Adrenal gland (tissue), 7 donors: Measurements from ENCODE around the genes SMIM22, ALG1 and RBFOX1.

GRCh38 chr16:4677891-4678641, 15.3 kb upstream of the NUDT16L1 start:
- PRO-cap, 3 experiments = peak in 1 of 3 experiments; most common plus-strand start chr16:4678527 (in 1)
- RAMPAGE, long total RNA, 4 experiments = no peak in any of the 4 experiments
- RRBS = no CpG with 5 or more reads among the region's 15 CpGs

DNA sequence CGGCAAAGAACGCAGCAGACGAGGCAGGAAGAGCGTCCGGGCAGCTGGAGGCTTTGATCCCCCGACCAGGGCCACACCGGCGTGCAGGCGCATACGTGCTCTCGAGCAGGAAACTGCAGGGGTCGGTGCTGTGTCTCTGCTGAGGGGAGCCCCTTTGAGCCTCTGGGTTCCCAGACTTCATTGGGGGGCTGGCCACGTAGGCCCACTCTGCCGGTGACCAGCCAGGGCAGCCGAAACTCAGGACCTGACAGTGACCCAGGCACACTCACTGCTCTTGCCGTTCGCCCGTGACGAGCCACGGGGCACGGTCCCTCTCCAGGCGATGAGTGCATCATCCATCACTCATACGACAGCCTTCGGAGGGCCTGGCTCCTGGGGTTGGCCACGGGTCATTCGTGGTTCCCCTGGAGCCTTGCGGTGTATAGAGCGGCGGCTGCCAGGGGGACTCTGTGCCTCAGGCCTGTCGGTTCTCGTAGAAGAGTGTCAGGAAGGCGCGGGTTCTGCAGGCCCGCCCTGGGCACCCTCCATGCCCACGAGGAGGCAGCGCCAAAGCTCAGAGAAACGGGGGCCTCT, 11.3 kb upstream of the NUDT16L1 start:
- PRO-cap, 3 experiments = peak in 1 of 3 experiments; most common plus-strand start position 8 of the sequence (in 1)
- RAMPAGE, long total RNA, 4 experiments = no peak in any of the 4 experiments
- RRBS = 97% methylated on average over 3 of the region's 37 CpGs

GRCh38 chr16:4682514-4683768, 10.4 kb upstream of the NUDT16L1 start:
- PRO-cap, 3 experiments = no peak in any of the 3 experiments
- RAMPAGE, long total RNA, 4 experiments = no peak in any of the 4 experiments
- RRBS = no CpG with 5 or more reads among the region's 50 CpGs

- PRO-cap, 3 experiments = no peak in any of the 3 experiments
- RAMPAGE, long total RNA, 4 experiments = no peak in any of the 4 experiments
- RRBS = 39% methylated on average over 4 of the region's 26 CpGs
Measured at GRCh38 chr16:4694741-4695800, 1.7 kb downstream of the NUDT16L1 start.

DNA sequence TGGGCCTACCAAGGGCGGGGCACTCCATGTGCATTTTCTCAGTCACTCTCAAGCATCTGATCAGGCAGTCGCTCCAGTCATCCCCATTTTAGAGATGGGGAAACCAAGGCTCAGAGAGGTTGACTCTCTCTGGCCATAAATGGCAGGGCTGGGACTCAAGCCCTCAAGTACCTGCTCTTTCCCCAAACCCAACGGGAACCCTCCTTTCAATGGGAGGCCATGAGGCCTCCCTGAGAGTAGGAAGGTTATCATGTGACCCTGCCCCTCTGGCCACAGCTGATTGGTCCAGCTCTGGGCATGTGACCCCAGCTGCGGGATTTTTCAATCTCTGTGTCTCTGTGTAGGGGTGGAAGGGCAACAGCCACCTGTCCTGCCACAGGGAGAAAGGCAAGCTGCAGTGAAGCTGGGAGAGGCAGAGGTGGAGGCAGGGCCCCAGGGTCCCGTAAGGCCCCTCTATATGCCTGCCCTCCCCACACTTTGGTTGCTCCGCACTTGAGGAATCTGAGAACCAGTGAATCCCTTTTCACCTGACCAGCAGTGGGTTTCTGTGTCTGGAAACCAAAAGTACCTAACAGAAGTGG, 10.8 kb downstream of the DNAAF8 start:
- PRO-cap, 3 experiments = no peak in any of the 3 experiments
- RAMPAGE, long total RNA, 4 experiments = no peak in any of the 4 experiments
- RRBS = no CpG with 5 or more reads among the region's 6 CpGs

- PRO-cap, 3 experiments = no peak in any of the 3 experiments
- RAMPAGE, long total RNA, 4 experiments = no peak in any of the 4 experiments
- RRBS = no CpG with 5 or more reads among the region's 8 CpGs
Measured at GRCh38 chr16:4795007-4795531, at the start of gene SMIM22. Gene SMIM22 (plus strand): TSS chr16:4795369.

DNA sequence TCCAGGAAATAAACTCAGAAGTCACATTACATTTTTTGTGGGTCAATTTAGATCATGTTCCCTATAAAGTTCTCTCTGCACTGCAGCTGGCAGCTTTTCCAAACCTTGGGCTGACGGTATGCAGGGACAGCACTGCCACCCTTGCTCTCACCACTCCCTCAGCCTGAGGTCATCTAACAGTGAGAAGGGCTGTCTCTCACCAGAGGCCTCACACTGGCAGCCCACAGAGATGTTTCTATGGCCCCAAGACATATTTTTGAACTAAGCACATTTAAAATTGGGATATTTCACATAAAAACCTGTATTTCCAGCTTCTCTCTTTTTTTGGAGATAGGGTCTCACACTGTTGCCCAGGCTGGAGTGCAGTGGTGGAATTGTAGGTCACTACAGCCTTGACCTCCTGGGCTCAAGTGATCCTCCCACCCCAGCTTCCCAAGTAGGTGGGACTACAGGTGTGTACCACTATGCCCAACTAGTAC, 18.1 kb downstream of the GLYR1 start:
- PRO-cap, 3 experiments = no peak in any of the 3 experiments
- RAMPAGE, long total RNA, 4 experiments = no peak in any of the 4 experiments
- RRBS = no CpG with 5 or more reads among the region's 1 CpG

GRCh38 chr16:4832723-4832961, 14.4 kb downstream of the GLYR1 start:
- PRO-cap, 3 experiments = no peak in any of the 3 experiments
- RAMPAGE, long total RNA, 4 experiments = no peak in any of the 4 experiments
- RRBS = no CpG with 5 or more reads among the region's 3 CpGs

GRCh38 chr16:4860226-4861246, 13.3 kb downstream of the UBN1 start:
- PRO-cap, 3 experiments = no peak in any of the 3 experiments
- RAMPAGE, long total RNA, 4 experiments = no peak in any of the 4 experiments
- RRBS = no CpG with 5 or more reads among the region's 18 CpGs

- PRO-cap, 3 experiments = no peak in any of the 3 experiments
- RAMPAGE, long total RNA, 4 experiments = no peak in any of the 4 experiments
- RRBS = no CpG with 5 or more reads among the region's 4 CpGs
Measured at GRCh38 chr16:4882333-4882763, 35.1 kb downstream of the UBN1 start.

- PRO-cap, 3 experiments = no peak in any of the 3 experiments
- RAMPAGE, long total RNA, 4 experiments = no peak in any of the 4 experiments
- RRBS = 96% methylated on average over 4 of the region's 26 CpGs
Measured at GRCh38 chr16:4885418-4886156, 38.3 kb downstream of the UBN1 start.

DNA sequence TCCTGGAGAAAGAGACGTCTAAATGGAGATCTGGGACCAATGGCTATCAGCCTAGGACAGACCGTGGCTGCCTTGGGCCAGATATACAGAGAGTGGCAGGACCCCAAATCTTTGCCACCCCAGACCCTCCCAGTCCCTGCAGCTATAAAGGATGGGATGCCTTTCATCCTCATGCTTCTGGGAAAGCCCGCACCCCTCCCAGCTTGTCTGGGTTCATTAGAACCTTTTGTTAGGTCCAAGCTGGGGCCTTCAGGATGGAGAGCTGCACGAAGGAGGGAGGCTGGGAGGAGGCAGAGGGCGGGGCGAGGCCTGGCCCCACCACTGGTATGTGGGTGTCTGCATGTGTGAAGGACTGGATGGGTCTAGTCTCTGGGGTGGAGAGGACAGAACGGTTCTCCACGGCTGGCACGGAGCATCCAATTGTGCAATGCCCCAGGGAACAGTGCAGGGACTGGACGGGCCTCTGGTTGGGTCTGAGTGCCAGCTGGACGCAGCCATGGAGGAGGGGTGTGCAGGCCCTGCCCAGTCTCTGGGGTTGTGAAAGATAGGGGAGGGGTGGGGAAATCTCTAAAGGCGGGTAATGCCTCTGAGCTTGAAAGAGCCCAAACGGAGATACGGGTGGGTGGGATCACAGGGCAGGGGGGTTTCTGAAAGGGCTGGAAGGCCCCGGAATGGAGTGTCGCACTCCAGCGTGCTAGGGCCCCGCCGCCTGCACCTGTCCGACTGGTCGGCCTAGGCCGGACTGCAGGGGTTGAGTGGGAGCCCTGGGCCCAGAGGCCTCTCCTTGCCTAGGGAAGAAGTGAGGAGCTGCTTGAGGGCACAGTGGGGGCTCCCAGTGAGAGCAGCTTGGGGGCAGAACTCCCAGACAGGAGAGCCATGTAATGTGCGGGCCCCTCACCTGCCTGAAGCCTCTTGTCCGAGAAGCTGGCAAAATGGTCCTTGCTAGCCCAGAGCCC, 1.6 kb downstream of the PPL start:
- PRO-cap, 3 experiments = peak in 1 of 3 experiments; most common plus-strand start position 365 of the sequence (in 1)
- RAMPAGE, long total RNA, 4 experiments = no peak in any of the 4 experiments
- RRBS = 19% methylated on average over 7 of the region's 24 CpGs

GRCh38 chr16:4976633-4977018, 18.5 kb downstream of the SEC14L5 start:
- PRO-cap, 3 experiments = no peak in any of the 3 experiments
- RAMPAGE, long total RNA, 4 experiments = no peak in any of the 4 experiments
- RRBS = no CpG with 5 or more reads among the region's 4 CpGs

DNA sequence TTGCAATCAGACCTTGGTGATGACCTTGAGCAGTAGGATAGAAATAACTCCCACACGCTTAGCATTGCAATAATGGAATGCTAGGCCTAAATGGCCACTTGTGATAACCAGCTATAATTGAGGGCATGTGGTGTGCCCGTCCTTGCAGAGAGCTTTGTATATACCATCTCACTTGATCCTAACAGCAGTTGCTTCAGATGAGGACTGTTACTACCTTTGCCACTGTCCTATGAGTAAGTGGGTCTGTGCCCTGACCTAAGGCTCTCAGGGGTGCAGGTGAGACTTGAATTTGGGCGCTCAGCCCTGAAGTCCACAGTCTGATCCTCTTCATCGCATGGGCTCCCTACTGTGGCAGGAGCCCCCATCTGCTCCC, 30.8 kb downstream of the NAGPA start:
- PRO-cap, 3 experiments = no peak in any of the 3 experiments
- RAMPAGE, long total RNA, 4 experiments = no peak in any of the 4 experiments
- RRBS = no CpG with 5 or more reads among the region's 4 CpGs

GRCh38 chr16:5071528-5072577, at the start of gene ALG1:
Gene ALG1 (plus strand): TSS chr16:5071843.
- PRO-cap, 3 experiments = peak in 3 of 3 experiments; most common plus-strand start chr16:5071825 (in 1); most common minus-strand start chr16:5072115 (in 3)
- RAMPAGE, long total RNA, 4 experiments = start-site peak on the plus strand in 3 of 4 experiments, at chr16:5071824-5071844 at its widest, 200 to 935 reads per replicate
- RRBS = 1% methylated on average over 6 of the region's 59 CpGs

GRCh38 chr16:6018867-6019476, at the start of gene RBFOX1:
Gene RBFOX1 (plus strand): TSS chr16:6019024.
- PRO-cap, 3 experiments = no peak in any of the 3 experiments
- RAMPAGE, long total RNA, 4 experiments = no peak in any of the 4 experiments
- RRBS = 3% methylated on average over 8 of the region's 58 CpGs

DNA sequence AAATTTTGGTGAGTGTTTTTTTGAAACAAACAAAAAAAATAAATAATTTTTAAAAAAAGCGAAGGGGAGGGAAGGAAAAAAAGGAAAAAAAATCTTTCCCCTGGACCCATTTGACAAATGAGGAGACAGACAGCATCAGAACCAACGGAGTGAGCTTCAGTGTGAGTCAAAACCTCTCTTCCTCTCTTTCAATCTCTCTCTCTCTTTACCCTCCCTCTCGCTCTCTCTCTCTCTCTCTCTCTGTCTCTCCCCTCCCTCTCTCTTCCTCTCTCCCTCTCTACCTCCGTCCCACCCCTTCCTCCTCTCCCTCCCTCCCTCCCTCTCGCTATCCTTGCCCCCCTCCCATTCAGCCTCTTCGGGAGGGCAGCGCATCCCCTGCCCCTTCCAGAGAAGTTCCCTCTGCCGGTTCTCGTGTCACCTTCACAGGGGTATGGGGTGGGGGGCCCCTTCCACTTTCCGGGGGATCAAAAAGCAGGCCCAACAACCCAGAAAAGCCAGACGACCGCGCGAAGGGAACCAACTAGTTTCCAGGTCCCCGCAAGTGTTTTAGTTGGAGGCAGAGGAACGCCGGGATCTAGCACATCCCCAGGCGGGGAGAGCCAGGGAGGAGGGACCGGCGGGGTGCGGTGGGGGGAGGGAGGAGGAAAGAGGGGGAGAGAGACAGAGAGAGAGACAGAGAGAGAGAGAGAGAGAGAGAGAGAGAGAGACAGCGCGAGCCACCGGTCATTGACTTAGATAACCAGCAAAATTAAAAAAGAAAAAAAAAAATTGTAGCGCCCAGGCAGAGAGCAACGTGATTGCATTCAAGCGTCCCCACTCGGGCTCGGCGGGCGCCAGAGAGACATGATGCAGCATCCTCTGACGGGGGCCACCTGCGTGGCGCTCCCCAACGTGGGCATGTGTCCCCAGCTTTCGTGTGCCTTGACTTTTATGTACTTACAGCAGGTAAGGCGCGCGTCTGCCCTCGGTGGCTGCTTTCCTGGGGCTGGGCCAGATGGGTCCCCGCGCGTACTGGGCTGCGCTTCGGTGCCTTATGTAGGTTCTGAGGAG, 1285.0 kb downstream of the RBFOX1 start:
- PRO-cap, 3 experiments = no peak in any of the 3 experiments
- RAMPAGE, long total RNA, 4 experiments = no peak in any of the 4 experiments
- RRBS = 4% methylated on average over 7 of the region's 45 CpGs

DNA sequence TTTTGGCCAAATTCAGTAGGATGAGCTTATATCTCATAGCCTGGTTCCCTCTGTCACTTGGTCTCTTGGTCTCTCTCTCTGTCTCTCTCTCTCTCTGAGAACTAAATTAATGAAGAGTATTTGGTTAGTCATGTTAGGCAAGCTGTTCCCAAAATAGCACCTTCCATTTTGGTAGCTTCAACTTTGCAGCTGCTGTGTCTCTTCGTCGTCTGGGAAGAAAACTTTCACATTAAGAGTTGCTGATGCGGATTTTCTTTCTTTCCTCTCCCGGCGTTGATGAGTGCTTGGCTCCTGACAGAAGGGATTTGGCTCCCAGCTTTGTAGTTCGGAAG, 1257.8 kb downstream of the TMEM114 start:
- PRO-cap, 3 experiments = no peak in any of the 3 experiments
- RAMPAGE, long total RNA, 4 experiments = no peak in any of the 4 experiments
- RRBS = no CpG with 5 or more reads among the region's 6 CpGs

DNA sequence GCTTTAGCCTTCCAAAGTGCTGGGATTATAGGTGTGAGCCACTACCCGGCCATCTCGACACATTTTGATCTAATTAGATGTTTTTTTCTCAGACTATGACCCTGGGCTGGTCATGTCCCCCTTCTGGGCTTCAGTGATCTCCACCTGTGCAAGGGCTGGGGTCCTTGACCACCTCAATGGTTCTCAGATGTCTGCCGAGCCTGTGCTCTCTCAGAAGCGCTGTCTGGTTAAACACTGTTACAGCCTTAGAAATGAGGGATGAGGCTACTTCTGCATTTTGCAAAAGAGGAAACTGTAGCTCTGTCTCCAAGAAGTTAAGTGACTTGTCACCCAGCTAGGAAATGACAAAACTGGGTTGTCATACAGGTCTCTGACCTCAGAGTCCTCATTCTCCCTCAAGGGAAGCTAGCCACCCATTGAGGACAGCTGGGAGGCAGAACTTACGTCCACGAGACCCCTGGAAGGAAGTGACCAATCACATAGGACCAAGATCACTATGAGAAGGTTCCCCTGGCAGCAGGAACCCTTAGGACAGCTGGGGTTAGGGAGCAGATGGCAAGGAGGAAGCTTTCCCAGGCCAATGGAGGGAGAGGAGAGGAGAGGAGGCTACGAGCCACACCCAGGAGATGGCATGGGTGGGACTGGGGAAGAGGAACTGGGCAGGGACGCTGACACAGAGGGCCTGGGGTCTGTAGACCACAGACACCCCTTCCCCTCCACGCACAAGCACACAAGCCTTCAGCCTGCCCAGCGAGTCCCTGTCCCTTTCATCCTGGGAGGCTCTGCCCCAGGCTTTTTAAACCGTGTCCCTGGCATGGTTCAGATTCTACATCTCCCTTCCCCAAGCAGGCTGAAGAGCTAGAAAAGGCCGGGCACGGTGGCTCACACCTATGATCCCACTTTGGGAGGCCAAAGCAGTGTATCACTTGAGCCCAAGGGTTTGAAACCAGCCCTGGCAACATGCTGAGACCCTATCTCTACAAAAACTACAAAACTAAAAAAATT, 11.3 kb downstream of the METTL22 start:
- PRO-cap, 3 experiments = peak in 3 of 3 experiments; most common plus-strand start position 529 of the sequence (in 3); most common minus-strand start position 320 of the sequence (in 3)
- RAMPAGE, long total RNA, 4 experiments = no peak in any of the 4 experiments
- RRBS = no CpG with 5 or more reads among the region's 13 CpGs

DNA sequence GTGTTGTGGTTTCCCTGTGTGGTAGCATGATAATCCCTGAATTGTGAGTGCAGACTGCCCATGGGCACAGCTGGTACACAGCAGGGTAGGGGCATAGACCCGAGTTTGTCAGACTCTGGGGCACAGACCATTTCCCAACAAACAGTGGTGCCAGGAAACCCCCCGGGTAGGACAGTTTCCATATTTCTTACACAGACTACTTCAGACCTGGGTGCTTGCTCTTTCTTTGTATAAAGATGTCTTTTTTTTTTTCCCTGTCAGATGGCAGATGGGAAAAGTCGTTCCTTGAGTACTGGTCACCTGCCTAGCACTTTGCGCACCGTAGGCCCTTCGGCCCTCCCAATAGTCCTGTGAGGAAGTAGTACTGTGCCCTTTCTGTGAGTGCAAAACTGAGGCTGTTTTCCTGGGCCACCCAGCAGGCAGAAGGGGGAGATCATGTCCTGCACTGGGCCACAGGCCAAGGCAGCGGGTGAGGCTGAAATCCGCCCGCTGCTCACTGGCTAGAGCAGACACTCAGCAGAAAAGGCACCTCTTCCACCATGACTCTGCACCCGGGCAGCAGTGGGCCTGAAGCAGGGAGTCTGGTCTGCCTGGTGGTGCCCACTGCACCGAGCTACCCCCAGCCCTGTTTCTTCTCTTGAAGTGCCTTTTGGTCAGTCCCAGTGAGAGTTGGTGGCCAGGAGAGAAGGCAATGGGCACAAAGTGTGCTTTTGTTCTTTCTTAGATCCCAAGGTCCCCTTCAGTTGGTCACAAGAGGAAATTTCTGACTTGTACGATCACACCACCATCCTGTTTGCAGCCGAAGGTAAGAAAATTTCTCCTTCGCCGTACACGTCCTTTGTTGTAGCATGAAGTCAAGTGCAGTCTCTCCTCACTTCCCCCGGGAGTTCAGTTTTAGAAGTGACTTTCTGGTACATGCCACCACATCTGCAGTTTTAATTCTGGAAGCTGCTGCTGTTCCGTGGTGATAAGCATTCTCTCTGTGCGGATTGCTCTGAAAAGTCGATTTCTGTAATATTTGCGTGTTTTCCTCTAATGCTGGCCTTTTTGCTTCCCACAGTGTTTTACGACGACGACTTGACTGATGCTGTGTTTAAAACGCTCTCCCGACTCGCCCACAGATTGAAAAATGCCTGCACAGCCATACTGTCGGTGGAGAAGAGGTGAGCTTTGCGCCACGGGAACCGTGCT, 20.3 kb downstream of the METTL22 start:
- PRO-cap, 3 experiments = no peak in any of the 3 experiments
- RAMPAGE, long total RNA, 4 experiments = no peak in any of the 4 experiments
- RRBS = no CpG with 5 or more reads among the region's 31 CpGs